ENCODE measurements around a stretch of chr11.

GRCh38 chr11:44301147-44301566 is 8.8 kb downstream of the ALX4 start:
- RRBS: no CpG with 5 or more reads among the region's 3 CpGs

GRCh38 chr11:44352113-44352510 is 42.2 kb upstream of the ALX4 start:
- RRBS: no CpG with 5 or more reads among the region's 4 CpGs

DNA sequence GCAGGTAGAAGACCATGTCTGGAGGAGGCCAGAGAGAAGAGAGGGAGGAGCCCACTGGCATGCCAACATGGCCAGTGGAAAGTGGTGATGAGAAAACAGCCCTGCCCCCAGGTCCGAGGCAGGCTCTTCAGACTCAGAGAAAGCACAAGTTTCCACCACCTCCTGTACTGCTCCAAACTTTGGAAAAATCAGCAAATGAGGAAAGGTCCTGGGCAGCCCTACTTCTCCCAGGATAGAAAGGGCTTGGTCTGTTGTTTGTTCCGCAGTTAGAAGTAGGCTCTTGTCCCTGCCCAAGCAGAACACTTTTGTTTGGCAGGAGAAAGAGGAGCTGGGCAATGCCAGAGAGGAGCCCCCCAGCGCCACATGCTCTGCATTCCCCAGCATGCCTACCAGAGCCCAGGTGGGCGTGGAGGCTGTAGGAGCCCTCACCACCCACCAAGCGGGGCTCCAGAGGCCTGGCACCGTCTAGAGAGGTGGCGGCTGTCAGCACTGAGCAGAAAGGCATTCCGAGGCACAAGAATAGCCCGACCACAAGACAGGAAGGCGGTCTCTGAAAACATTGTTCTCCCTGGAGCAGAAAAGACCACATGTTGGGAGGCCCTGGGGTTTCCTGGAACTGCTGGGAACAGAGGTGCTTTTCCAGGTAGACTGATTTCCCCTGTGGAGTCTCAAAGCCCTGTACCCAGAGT is 90.3 kb upstream of the CD82 start:
- RRBS: no CpG with 5 or more reads among the region's 10 CpGs

DNA sequence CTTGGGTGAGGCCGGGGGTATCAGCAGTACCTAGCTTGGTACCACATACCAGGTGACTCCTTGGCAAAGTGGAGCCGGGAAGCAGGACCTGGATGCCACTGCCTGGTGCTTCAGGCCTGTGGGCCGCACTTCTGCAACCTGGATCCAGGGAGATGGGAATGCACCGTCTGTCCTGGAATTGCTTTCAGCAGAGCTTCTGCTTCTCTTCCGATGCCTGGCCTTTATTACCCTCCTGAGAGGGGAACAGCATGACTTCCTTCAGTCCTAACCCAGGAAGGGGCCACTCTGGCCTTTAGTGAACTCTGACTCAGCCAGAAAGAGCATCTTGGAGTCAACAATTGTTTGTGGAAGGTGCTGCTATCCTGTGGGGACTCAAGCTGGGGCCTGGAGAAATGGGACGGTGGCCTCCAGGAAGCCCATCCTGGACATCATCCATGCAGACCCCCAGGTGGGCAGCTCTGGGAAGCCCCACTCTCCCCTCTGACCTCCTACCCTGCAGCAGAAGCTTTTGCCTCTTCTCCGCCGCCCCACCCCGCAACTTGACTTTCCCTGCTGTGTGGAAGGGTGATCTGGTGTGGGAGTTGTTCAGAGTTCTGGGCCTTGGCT is 5.1 kb downstream of the CD82 start:
- RRBS: 57% methylated on average over 1 of the region's 9 CpGs

DNA sequence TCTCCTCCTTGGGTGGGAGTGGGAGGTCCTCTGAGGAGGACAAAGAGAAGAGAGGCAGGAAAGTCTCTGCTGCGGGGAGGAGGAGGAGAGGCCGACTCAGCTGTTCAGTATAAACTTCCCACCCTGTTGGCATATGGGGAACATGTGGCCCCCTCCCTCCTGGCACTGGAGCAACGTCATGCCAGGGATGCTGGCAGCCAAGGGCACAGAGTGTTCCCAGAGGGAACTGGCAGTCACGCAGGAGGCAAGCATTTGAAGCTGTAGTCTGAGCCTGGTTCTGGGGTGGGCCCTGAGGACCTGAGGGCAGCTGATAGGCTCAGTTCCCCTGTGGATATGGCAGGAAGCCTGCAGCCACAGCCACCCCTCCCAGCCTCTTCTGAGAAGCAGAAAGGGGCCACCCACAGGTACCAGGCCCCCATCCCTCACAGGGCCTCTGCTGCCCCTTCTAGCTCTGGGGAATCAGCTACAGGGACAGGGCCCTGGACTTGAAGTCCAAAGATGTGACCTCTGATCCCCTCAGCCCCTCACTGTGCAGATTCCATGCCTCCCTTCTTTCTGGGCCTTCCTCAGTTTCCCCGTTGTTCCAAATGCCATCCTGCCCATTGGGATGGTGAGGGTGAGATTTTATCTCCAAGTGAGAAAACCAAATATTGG is 67.0 kb upstream of the TSPAN18 start:
- RRBS: no CpG with 5 or more reads among the region's 5 CpGs

GRCh38 chr11:44727827-44728439 is 1.2 kb downstream of the TSPAN18 start:
- RRBS: 3% methylated on average over 4 of the region's 34 CpGs

GRCh38 chr11:44833600-44834652 is 107.2 kb downstream of the TSPAN18 start:
- RRBS: no CpG with 5 or more reads among the region's 11 CpGs

- RRBS: no CpG with 5 or more reads among the region's 5 CpGs
Observed at GRCh38 chr11:44906706-44907106, 44.0 kb downstream of the TP53I11 start.

GRCh38 chr11:44932146-44933120 is 18.2 kb downstream of the TP53I11 start:
- RRBS: no CpG with 5 or more reads among the region's 24 CpGs

- RRBS: 2% methylated on average over 12 of the region's 55 CpGs
Observed at GRCh38 chr11:44949112-44950020, 1.3 kb downstream of the TP53I11 start.

- RRBS: no CpG with 5 or more reads among the region's 9 CpGs
Observed at GRCh38 chr11:44973492-44974066, 22.9 kb upstream of the TP53I11 start.

DNA sequence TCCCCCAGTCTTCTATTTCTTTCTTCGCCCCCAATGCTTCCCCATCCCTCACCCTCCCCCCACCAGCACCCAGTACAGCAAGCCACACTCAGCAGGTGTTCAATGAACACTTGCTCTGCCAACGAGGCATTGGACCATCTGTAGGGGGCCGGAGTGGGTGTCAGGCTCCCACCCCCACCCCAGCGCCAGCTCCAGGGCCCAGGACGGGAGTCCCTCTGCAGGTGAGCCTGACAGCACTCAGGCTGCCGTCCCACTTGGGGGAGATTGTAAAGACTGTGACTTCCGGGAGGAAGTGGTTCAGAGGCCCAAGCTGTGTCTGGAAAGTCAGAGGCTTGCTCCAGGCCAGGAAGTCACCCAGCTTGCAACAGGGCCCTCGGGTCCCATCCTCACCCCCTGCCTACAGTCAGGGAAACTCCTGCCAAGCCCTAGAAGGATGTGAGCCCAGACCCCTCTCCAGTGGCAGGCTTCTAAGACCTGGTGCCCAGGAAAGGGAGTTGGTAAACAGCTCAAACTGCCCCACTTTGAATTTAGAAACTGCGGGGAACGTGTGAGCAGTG is 66.3 kb upstream of the PRDM11 start:
- RRBS: no CpG with 5 or more reads among the region's 10 CpGs

GRCh38 chr11:45091720-45092113 is 54.7 kb upstream of the PRDM11 start:
- RRBS: no CpG with 5 or more reads among the region's 7 CpGs

- RRBS: no CpG with 5 or more reads among the region's 8 CpGs
Observed at GRCh38 chr11:45147729-45148121, 1.3 kb downstream of the PRDM11 start.

DNA sequence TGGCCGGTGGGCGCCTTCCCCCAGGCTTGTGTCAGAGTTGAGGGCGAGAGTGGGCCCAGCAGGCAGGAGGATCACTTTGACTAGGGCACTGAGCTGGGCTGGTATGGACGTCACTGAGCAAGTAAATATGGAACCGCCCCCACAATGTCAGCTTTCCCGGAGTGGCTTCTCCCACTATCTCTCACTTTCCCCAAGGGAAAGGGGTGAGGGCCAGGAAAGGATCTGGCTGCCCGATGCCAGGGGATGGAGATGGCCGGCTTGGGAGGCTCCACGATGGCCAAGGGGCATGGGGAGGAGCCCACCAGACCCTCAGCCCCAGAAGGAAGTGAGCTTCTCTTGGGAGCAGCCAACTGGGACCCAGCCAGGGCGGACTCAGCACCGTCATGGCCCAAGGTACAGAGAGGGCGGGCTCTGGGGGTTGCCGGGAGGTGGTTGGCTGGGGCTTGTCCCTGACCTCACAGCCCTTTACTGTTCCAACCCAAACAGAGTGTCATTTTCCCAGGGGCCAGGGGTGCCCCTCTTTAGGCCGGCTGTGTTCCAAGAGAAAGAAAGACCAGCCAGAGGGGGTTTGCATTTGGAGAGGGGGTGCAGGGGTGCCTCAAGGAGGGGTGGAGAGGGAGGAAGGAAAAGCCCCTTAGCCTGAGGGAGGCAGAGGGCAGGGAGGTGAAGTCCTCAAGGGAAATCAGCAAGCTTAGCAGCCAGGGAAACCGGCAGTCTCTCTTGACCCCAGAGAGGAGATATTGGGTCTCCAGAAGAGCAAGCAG is 8.8 kb downstream of the PRDM11 start:
- RRBS: 11% methylated on average over 5 of the region's 15 CpGs

- RRBS: no CpG with 5 or more reads among the region's 18 CpGs
Observed at GRCh38 chr11:45182742-45183737, 36.6 kb downstream of the PRDM11 start.

DNA sequence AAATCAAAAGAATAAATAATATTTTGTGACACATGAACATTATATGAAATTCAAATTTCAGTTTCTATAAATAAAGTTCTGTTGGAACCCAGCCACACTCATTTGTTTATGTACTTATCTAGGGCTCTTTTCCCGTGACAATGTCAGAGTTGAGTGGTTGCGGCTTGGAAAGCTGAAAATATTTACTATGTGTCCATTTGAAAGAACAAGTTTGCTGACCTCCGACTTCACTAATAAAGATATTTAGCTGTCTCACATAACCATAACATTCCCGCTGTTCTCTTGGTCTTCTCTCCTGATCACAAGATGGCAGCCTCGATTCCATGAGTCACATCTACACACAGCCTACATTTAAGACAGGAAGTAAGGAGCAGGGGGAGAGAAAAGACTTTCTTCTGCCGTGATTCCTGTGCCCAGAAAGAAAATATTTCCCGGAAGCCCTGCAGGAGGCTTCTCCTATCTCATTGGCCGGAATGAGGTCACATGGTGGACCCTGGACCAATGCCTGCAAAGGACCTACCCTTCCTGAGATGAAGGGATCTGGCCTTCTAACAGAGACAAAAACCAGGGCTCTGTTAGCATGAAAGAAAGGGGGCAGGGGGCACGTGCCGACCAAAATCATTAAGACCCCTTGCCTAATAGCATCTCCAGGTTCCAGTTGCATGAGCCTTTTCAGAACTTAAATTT is 47.4 kb upstream of the SYT13 start:
- RRBS: no CpG with 5 or more reads among the region's 10 CpGs

DNA sequence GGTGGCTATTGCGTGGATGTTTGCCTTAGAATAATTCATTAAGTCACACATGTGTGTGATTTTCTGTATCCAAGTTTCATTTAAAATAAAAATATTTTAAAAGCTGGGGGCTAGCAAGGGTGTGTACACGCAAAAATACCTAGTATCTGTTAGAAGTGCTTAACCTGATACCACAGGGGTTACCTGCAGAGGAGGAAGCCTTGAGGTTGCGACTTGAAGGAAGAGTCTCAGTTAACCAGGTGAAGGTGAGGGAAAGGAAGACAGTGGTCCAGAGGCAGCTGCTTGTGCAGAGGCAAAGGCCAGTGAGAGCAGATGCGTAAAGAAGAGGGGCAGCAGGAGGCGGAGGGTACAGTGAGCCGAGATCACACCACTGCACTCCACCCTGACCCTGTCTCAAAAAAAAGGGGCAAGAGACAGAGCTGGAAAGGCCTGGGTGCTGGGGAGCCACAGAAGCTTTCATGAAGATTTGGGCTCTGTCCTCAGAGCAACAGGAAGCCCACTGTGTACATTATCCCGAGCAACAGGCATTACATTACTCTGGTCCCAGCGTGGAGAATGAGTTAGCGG is 18.2 kb downstream of the CRY2 start:
- RRBS: no CpG with 5 or more reads among the region's 9 CpGs

DNA sequence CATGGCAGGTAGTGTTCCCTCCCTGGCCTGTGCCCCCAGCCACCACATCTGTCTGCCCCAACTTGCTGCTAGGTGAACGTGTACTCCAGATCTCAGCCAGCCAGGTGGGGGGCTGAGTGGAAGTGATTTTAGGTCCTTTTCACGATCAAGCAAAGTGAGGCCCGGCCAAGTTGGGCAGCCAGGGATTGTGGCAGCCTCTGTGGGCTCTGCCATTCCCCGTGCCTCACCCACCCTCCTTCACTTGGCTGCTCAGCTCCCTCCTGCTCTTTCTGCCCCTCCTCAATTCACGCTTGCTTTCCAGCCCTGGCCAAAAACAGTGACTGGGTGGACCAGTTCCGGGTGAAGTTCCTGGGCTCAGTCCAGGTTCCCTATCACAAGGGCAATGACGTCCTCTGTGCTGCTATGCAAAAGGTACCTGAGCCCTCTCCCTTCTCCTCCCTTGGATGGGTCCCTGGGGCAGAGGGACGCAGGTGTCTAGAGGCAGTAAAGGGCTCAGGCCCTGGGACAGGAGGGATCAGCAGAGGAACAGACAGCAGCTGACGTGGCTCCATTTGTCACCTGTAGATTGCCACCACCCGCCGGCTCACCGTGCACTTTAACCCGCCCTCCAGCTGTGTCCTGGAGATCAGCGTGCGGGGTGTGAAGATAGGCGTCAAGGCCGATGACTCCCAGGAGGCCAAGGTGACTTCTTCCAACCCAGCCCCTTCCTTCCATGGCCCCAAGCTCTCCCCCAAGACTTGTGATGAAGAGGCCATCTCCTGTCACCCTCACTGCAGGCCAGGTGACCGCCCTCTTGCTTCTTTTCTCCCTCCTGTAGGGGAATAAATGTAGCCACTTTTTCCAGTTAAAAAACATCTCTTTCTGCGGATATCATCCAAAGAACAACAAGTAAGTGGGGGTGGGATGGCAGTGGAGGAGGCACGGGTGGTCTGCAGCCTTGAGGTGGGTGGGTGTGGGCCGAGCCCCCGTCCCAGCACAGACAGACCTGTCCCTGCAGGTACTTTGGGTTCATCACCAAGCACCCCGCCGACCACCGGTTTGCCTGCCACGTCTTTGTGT is 2.6 kb downstream of the FREY1 start:
- RRBS: no CpG with 5 or more reads among the region's 26 CpGs